Measurements from ENCODE around the gene STK38L.

DNA sequence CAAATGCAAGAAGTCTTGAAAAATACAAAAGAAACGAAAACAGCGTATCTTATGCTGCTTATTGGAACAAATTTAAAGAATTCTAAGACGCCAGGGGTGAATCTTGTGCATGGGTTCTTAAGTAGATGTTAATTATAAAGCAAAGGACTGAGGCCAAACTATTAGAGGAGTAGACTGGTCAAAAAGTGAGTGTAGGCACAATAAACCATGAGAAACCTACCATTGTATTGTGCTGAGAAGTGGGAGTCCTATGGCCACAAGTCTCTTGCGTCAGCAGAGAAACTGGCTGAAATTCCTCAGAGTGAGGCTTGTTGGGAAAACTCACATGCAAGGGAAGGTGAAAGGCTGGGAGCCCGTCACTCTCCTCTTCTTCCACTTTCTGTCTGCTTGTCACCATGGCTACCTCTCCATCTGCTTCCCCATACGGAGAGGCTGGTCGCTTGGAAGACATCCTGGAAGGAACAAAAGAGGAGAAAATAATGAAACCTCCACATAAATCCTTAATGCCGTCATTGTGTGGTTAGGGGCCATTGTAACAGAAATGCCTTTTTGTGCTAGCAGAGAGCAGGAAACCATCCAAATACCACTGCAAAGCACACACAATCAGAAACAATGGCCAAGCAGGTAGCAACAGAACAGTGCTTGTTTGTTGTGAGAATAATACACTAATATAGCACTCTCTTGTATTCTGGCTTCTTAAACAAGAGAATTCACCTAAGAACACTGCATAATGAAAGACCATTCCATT is 53.7 kb downstream of the SOX5 start:
- RRBS, result no CpG with 5 or more reads among the region's 8 CpGs

DNA sequence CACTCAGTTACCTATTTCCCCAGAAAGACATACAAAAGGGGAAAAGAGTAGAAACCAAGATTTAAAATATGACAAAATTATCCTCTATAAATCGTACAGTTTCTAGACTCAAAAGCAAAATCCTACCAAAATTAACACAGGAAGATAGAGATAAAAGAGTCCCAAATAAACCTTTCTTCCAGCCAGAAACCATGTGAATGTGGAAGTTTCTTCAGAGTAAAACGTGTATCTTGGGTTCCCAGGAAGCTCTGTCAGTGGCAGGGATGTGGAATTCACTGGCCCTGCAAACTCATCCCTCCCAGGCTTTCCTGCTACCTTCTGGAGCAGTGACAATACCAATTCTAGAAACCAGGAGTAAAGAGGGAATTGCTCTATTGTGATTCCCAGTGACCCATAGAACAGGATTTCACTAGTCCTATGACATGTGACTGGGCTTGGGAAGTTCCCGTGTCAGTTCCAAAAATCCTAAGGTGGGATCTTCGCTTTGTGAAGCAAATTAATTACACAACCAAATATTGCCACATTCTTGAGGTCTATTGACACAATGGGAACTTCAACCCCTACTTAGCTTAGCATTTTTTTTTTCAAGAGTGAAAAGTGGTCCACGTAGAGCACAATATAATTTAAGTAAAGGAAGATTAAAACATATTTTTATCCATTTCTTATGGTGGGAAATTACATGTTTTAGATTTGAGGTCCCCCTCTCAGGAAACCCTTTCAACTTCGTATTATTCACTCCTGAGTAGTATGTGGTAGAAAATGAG is 88.7 kb upstream of the SOX5 start:
- RRBS, result no CpG with 5 or more reads among the region's 6 CpGs

DNA sequence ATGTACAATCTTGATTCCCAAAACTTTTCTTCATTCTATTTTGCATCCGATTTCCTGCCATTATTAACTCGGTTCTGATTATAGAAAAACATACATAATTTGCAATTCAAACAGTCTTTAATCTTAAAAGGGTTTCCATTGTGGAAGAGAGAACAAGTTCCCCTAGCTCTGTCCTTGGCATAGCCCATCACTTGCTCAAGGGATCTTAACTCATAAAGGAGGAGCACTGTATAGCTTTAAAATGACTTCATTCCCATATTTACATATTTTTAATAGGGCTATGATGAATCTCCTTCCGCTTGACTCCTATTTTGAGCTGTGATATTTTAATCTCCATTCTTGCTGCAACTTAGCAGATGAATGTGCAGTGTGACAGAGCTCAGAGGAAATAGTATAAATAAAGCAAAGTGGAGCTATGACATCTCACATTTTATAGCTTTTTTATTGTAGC is 428.9 kb upstream of the SOX5 start:
- RRBS, result no CpG with 5 or more reads among the region's 3 CpGs

- RRBS, result no CpG with 5 or more reads among the region's 8 CpGs
Measured at GRCh38 chr12:24551366-24551767, 397.5 kb downstream of the BCAT1 start.

DNA sequence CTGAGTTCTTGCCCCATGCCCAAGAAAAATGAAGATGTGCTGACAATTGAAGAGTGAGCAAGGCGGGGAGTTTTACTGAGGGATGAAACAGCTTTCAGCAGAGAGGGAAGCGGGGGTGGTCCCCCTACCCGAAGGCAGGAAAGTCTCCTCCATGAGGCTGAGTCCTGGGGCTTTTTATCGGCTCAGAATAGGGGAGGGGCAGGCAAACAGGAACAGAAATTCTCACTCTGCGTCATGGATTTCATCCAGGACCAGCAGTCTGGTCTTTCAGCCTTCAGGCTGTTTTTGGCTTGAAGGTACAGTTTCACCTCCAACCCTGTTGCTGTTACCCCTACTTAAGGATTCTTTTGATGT is 3.0 kb upstream of the BCAT1 start:
- RRBS, result no CpG with 5 or more reads among the region's 5 CpGs

DNA sequence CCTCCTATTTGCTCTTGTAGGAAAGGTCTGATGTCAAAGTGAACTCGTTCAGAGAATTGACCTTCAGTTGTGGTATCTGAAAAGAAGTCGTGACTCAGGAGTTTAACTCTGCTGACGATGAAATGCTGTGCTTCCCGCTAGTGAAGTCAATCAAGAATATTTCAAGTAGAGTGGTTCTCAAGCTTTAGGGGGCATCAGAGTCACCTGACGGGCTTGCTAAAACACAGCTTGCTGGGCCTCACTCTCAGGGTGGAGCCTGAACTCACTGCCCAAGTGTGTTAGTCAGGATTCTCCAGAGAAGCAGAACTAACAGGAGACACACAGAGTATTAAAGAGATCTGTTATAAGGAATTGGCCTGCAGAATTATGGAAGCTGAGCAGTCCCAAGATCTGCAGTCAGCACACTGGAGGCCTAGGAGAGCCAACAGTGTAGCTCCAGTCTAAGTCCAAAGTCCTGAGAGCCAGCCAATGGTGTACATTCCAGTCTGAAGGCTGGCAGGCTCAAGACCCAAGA is 139.5 kb upstream of the LMNTD1 start:
- RRBS, result no CpG with 5 or more reads among the region's 5 CpGs

- RRBS, result no CpG with 5 or more reads among the region's 7 CpGs
Measured at GRCh38 chr12:25693942-25694434, 140.9 kb upstream of the LMNTD1 start.

DNA sequence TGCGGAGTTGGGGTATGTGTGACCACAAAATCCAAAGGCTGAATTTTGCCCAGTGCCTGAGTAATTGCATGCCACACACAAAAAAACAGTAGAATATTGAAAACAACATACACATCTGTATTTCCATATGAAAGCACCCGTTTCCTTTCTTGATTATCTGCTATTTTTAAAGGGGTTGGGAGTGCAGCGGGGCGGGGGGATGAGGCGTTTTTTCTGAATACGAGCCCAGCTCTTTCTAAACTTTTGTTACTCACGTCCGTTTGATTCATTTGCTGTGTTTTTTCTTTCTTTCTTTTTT is 768 bp upstream of the RASSF8 start:
- RRBS, result no CpG with 5 or more reads among the region's 8 CpGs

DNA sequence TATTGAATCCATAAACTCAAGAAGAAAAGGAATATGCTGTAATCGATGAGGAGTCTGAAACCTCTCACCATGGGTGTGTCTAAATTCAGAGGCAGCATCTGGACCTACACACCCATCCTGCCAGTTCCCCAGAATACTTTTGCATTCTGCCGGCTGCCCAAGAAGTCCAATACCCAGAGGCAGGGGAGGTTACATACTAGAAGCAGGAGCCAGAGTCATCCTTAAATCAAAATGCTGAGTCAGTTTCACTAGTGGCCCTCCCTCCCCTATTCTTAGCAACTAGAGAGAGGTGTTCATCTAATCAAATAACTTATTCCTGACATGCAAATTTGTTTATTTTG is 8.0 kb downstream of the BHLHE41 start:
- RRBS, result no CpG with 5 or more reads among the region's 2 CpGs

DNA sequence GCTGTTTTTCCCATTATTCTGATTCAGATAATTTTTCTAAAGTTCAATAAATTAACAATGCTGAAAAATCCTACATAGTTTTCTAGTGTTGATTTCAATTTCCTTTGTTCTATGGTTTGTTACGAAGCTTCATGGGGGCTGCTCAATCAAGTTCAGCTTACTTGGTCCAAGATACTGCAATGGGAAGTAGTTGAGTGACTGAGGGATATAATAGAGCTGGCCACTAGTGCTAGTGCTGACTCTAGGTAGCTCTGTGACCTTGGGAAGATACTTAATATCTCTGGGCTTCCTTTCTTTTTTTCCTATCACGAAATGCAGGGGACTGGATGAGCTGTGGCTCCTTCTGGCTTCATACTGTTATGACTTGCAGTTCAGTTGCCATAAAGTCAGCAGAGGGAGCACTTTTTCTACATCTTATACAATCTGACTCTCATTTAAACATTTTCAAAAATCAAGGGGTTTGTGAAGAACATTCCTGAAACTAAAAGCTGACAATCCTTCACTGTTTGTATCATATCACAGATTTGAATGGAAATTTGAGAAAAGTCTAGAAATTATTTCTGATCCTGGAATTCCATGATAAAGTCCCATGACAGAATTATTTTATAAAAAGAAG is 5.5 kb downstream of the BHLHE41 start:
- RRBS, result no CpG with 5 or more reads among the region's 2 CpGs

- RRBS, result no CpG with 5 or more reads among the region's 4 CpGs
Measured at GRCh38 chr12:26239333-26239974, 44.1 kb downstream of the SSPN start.

- RRBS, result no CpG with 5 or more reads among the region's 1 CpG
Measured at GRCh38 chr12:26268761-26269260, 73.4 kb downstream of the SSPN start.

DNA sequence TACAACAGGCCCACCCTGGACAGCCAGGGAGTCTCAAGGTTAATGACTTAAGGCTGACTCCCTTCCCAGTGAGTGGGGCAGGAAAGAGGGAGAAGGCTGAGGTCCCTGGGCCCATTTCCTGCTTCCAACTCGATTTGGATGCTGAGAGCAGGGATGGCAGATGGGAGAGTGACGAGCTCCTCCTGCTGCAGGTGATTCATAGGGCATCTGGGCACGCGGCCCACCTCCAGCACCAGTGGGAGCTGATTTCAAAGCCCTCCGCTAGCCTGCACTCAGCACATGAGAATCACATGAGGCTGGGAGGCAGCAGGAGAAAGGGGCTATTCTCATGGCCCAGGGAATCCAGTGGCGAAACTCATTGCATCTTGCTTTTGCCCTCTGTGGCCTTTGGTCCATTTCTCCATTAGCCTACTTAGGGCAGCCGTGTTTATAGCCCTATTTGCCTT is 90.8 kb downstream of the SSPN start:
- RRBS, result no CpG with 5 or more reads among the region's 7 CpGs

GRCh38 chr12:26287474-26287884 is 92.1 kb downstream of the SSPN start:
- RRBS, result no CpG with 5 or more reads among the region's 9 CpGs

GRCh38 chr12:26632806-26633383 is 200.1 kb downstream of the ITPR2 start:
- RRBS, result no CpG with 5 or more reads among the region's 5 CpGs

DNA sequence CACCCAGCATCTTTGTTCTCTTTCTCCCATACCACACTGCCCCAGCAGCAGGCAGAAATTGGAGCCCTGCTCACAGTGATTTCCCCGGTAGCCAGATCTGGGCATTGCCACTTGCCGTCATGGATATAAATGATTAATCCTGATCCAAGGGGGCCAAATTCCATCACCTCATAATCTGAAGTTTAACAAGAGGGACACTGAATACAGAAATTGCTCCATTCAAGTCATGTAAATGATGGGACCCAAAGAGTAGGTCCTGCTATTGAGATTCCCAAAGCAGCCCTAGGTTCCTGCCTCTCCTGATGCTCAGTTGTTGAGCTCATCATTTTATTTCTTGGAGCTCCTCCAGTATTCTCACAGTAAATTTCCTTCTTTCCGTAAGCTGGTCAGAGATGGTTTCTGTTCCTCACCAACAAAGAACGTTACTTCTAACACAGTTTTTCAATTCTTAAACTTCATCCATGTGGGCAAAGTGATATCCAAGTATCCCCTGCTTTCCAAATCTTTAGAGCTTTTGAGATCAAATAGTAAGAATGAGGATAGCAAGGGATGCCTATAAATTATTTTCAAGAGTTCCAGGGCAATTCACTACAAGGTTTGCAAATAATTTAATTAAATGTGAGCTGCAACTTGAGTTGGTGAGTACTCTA is 11.7 kb downstream of the ITPR2 start:
- RRBS, result no CpG with 5 or more reads among the region's 4 CpGs

GRCh38 chr12:26833717-26834171 is 750 bp upstream of the ITPR2 start:
- RRBS, result no CpG with 5 or more reads among the region's 23 CpGs

DNA sequence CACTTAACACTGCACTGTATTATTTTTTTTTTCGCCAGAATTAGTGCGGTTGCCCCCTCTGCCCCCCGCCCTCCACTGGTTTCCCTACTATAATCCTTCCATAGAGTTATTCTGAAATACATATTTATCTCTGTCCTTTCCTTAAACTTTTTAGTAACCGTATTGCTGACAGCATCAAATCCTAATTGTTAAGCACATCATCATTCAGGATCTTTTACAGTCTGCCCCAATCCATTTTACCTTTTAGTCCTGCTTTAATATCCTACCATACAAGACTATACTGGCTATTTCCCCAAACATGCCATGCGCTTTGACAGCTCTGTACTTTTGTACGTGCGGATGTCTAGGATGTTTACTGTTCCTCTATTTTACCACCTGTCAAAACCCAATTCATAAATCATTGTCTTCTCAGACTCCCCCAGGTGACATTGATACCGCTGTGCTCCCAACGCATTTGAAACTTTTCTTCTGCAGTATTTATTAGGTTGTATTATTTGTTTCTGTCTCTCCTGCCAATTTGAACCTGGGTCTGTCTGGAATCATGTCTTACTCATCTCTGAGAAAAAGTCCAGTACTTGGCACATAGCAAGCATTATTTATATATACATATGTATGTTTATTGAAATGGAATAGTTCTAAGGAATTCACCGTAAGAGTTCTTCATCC is 1.1 kb downstream of the FGFR1OP2 start:
- RRBS, result no CpG with 5 or more reads among the region's 10 CpGs

GRCh38 chr12:27243794-27244434 is at the start of gene STK38L:
TSS of gene STK38L (plus strand) at chr12:27244286.
- RRBS, result 2% methylated on average over 17 of the region's 53 CpGs

GRCh38 chr12:27335027-27335903 is 2.6 kb downstream of the BMAL2 start:
- RRBS, result no CpG with 5 or more reads among the region's 6 CpGs